Fibroblast of the aortic adventitia (primary cell): ENCODE measurements around a stretch of chr18.

DNA sequence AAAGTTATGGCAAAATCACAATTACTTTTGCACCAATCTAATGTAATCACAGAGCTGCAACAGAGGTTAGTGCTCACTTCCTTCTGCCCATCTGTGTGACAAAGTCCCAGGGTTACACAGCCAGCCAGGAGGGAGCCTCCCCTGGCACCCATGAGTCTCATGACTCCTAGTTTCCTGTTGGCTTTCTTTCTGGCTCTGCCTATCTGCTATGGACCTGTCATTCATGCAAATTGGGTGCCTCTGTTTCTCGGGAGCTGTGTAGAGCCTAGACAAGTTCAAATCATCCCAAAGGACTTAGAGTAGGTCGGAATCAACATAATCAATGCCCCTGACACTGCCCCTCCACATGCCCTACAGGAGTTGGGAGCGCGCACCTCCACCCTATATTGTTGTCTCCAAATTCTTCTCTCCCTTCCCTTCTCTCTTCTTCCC, 99.2 kb upstream of the ATP8B1 start:
- CAGE, long polyA plus RNA = no peak

GRCh38 chr18:58044945-58045858, 1.2 kb downstream of the NEDD4L start:
- CAGE, long polyA plus RNA = no peak

- CAGE, long polyA plus RNA = no peak
Observed at GRCh38 chr18:58078526-58079642, 34.9 kb downstream of the NEDD4L start.

- CAGE, long polyA plus RNA = no peak
Observed at GRCh38 chr18:58091246-58091917, 47.4 kb downstream of the NEDD4L start.

GRCh38 chr18:58097062-58097841, 53.2 kb downstream of the NEDD4L start:
- CAGE, long polyA plus RNA = no peak

DNA sequence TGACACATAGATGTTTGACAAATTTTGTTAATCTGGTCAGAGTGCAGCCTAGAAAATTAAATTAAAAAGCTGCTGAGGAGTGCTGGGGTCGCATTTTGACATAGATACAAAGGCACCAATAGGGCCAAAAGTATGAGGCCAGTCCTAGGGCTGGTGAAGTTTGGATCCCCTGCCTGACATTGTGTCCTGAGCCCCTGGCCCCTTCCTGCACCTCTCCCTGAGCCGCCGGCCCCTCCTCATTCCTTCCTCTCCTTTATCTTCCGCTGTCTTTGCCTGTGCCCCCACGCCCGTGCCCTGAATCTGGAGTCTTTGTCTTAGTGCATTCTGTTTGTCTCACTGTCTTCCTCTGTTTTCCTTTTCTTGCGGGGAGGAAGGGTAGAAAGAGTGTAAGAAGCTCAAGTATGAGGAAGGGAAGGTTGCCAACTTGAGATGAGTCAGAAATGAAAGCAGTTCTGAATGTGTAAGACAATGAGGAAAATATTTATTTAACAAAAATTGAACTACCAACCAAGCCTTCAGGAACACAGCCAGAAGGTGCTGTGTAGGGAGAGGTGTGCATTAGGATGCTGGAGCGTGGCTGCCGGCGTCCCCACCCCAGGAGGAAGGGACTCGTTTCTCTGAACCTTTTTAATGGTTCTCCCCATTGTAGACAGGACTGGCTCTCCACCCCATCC, 133.0 kb downstream of the NEDD4L start:
- CAGE, long polyA plus RNA = no peak

GRCh38 chr18:58310393-58311039, 266.5 kb downstream of the NEDD4L start:
- CAGE, long polyA plus RNA = no peak

DNA sequence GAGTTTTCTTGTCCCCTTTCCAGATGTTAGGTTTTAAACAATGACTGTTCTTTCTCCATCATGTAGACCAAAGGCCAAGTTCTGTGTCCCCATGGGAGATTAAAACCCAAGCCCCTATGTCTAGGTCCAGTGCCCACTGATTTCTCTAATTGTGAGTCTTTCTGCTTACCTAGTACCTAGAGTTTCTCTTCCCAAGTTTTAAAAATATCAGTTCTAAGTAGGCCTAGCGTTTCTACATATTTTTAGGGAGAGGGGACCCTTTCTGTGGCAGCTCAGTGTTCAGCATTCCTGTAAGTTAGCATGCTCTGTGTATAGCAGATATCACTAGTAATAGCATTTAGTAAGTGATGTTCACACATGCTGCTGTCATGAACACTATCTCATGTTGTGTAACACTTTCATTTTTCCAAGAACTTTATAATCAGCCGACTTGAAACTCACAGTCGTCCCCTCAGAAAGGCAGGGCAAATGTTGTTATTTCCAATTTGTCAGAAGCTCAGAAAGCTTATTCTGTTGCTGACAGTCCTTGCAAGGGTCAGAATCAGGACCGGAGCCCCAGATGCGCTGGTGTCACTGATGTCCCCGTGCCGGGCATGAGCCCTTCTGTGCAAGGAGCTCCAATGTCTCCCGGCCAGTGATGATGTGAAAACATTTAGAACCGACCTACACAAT, 267.7 kb downstream of the ALPK2 start:
- CAGE, long polyA plus RNA = no peak

DNA sequence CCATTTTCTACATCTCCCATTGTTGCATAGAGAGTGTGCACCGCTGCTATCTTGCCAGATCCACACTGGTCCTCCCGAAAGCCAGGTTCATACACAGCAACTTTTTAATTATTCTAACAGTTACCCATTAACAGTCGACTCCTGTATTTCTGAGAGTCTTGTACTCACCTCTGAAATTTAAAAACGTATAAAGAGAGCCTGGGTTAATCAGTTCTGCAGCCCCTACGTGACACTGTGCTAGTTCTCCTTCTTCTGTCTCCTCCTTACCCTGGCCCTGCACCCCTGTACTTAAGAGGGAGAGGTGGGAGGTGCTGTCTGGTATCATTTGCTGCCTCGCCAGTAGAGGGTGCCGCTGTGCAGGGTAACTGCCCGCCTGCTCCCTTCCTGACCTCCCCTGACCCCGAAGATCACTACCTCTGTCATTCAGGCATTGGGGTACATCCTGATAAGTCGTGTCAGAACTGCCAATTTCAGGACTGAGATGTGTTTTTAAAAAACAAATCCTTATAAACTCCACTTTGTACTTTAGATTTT, 229.0 kb downstream of the ALPK2 start:
- CAGE, long polyA plus RNA = no peak

DNA sequence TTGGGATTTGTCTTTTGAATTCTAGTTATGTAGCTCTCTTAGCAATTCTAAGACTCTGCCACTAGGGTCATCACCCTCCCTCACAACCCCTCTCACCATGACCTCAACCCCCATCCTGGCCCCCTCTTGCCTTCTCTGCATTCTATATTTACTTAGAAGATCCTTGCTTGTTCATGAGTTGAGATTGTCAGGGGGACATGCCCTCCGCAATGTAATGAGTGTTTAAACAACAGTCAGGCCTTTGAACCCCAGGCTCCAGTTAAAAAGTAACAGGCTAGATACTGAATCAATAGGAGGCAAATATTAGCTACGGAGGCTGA, 221.2 kb downstream of the ALPK2 start:
- CAGE, long polyA plus RNA = no peak

DNA sequence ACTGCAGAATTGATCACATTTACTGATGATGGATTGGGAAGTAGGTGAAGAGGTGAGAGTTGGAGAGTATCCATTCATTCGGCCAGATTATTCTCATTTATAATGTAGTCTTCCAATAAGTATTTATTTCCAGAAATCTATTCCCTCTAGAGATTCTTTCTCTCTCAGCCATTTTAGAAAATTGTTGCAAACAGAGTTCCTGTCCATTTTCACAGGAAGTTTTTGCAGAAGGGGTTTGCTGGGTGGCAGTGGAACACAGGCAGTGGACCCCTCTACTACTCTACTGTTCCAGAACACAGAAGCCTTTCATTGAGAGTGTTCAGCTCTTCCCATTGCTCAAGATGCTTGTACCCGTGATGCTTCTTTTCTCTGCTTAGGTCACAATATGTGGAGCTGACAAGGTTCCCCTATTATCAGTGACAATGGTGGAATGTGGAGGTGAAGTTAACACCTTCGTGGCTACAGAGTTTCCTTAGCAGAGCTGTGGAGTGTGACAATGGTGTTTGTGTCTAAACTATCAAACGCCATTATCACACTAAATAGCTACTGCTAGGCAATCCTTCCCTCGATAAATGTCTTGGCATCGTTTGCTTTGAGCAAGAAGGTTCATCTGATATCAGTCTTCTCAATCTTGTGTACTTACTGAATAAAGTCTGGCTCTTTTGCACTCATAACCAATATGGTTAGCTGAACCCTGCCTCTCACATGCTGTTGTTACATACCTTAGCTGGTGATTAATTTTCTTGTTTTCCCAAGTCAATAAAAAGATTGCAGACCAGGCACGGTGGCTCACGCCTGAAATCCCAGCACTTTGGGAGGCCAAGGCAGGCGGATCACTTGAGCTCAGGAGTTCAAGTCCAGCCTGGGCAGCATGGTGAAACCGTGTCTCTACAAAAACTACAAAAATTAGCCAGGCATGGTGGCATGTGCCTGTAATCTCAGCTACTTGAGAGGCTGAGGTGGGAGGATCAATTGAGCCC, 178.0 kb downstream of the ALPK2 start:
- CAGE, long polyA plus RNA = no peak

- CAGE, long polyA plus RNA = no peak
Observed at GRCh38 chr18:58615382-58616269, 13.3 kb downstream of the ALPK2 start.

DNA sequence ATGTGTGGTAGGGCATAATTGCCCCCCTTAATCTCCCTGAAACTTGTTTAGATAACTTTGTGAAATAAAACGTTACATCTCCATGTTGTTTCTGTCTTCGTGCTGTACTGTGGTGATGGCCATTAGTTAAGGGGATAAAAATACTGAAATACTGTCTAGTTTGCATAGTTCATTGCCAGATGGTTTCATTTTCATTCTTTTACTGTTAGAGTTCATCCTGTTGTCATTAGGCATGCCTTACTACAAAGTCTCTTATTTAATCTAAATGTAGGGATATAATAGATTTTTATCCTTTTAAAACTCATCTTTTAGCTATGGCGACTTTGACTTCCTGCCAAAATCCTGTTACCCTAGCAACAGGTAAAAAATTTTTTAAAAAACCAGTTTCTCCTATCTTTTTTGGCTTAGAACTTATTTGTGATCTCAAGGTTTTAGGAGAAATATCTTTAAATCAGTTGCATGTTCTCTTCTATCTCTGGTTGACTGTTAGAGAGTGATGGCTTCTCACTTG, 99.3 kb downstream of the ZNF532 start:
- CAGE, long polyA plus RNA = no peak

DNA sequence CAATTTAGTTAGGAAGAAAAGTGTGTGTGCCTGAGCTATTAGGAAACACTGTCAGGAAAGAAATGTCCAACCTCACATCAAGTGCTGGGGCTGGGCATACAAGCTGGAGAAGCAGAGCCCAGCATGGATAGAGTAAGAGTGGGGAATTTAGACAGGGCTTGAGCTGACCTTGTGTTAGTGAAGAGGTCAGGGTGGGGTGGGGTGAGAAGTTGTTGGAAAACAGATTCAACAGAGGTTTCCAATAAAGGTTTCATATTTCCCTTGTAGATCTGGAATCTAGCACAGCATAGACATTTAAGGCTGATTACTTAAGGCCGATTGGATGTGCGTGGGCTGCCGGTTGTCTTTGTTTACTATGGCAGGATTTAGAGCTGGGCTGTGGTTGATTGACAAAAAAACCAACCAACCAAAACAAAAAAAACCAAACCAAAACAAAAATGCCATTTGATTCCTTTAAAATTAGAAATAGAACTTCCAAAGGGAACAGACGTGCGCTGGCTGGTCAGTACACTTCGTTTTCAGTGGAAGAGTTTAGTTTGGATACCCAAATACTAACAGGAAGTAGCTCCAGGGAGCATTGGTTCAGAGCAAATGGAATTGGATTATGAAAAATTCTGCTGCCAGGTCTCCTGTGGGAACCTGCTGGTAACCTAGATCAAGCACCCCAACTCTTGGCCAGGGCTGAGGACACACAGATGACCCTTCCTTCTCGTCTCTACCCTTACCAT, 114.8 kb upstream of the SEC11C start:
- CAGE, long polyA plus RNA = no peak

GRCh38 chr18:59514236-59514914, 155.3 kb upstream of the LMAN1 start:
- CAGE, long polyA plus RNA = no peak

- CAGE, long polyA plus RNA = no peak
Observed at GRCh38 chr18:59515923-59516882, 157.1 kb upstream of the LMAN1 start.

DNA sequence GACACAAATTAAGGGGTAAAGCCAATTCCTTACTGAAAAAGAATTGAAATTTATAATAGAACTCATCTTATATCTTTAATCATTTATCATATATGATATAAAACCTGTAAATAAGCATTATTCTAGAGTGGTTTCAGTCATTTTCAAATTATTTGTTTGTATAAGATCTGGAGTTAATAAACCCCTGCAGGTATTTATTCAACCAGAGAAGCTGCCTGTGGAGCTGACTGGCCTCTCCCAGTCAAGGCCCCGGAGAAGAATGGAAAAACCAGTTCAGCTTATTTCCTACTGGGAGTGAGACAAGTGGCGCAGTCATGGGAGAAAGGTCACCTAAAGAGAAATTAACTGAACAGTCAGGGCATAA, 241.0 kb downstream of the RNF152 start:
- CAGE, long polyA plus RNA = no peak

- CAGE, long polyA plus RNA = no peak
Observed at GRCh38 chr18:61886696-61887270, 6.0 kb downstream of the RNF152 start.

- CAGE, long polyA plus RNA = no peak
Observed at GRCh38 chr18:62078917-62079503, 107.8 kb downstream of the PIGN start.

DNA sequence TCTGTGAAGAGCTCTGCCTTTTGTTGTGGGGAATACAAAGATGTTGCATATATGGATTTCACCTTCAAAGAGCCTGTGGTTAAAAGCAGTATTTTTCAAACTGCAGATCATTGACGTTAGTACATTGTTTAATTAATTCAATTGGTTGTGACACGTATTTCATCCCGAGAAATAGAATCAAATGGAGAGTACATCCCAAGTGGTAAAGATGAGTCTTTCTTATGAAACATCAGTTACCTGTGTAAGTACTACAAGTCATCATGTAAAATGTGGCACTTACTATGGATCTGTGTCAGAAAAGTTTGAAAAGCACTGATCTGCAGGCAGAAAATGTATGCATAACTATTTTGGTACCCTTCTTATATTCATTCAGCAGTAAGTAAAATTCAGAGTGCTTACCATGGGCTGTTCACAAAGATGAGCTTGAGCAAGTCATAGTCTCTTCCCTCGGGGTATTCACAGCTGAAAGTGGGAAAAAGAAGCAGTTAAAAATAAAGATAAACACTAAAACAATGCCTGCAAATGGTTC, 24.5 kb upstream of the TNFRSF11A start:
- CAGE, long polyA plus RNA = no peak